ENCODE results near the genes COL12A1, TMEM30A, IMPG1 and HTR1B.

DNA sequence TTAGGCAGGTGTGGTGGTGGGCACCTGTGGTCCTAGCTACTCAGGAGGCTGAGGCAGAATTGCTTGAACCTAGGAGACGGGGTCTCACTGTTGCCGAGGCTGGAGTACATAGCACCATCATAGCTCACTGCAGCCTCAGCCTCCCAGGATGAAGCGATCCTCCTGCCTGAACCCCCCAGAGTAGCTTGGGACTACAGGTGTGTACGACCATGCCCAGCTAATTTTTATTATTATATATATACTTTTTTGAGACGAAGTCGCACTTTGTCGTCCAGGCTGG is 6.9 kb downstream of the EEF1A1 start:
- RAMPAGE, total RNA, result no peak

DNA sequence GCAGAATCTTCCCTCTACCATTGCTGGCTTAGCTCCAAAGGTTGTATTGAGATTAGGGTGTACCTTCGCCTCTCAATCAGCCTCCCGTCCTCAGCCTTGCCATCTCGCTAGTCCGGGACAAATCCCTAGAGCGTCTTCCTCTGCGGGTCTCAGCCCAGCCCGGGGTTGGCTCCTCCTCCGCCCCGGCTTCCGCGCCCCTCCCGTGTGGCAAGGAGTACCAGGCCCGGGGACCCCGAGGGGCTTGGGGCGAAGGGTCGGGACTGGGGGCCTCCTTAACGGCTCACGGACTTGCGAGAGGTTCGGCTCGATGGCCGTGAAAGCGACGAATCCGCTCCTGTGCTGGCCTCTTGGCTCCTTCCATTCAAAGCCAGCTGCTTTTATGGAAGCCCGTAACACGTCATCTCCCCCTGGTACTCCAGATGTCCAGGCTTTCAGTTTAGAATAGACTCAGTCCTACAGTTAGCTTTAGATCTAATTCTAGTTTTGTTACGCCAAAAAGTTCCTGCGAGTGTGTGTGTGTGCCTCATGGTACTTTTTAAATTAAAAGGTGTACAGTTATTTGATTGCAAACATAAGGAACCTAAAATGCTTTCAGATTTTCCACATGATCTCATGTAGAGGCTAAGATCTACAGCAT is 730 bp upstream of the EEF1A1 start:
- RAMPAGE, total RNA, result no peak

DNA sequence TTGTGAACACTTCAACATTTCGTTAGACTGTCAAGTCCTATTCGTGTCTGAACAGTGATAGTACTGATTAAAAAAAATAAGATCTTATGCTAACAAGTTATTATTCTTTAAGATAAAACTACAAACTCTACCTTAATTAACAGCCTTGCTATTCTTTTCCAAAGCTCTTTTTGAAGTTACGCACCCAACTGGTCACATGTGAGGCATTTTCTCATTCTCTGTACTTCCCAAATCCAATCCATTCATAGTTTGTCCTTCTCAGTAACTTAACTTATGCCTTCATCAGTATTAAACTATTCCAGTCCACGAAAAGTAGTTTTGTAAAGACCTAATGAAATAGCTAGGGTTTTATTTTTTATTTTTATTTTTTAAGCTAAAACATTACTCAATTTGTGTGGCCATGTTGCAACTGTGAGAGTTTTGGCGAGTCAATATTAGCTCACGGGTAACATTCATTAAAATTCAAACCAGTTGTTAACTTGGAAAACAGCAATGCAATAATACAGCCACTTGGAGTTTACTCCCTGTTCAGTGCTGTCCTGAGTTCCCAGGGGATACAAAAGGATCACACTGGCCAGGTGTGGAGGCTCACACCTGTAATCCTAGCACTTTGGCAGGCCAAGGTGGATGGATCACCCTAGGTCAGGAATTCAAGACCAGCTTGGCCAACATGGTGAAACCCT is 27.8 kb upstream of the EEF1A1 start:
- RAMPAGE, total RNA, result no peak

DNA sequence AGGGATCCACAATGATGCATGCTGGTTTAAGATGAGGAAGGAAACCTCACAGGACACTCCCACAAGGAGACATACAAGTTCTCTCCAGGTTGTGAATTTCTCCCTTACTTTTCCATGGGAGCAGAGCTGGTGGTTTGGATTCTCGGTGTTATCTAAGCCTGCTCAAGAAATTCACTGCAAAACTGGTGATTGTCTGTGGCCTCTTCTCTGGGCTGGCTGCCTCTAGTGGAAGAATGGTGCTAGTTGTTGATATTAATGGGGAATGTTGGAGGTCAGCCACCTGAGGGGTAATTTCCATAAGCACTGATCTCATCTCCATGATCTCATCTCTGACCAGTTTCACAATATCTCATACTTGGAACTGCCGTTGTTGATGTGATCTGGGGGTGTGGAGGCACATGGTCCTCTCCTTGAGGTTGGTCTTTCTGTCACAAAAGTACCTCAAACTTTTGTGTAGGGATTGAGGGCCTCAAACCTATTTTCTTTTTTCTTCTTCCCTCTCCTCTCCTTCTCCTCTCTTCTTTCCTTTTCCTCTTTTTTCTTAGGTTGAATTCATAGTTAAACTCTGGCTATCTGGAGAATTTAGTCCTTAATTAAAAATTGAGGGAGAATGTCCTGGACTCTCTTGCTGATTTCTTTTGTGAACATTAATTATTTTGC is 102.6 kb downstream of the CD109 start:
- RAMPAGE, total RNA, result no peak

- RAMPAGE, total RNA, result no peak
Observed at GRCh38 chr6:74606598-74606853, 599.3 kb downstream of the COL12A1 start.

- RAMPAGE, total RNA, result no peak
Observed at GRCh38 chr6:75180832-75181292, 25.0 kb downstream of the COL12A1 start.

GRCh38 chr6:75205593-75206408 is at the start of gene COL12A1:
Gene COL12A1 (minus strand): TSS chr6:75206053.
- RAMPAGE, total RNA, result no peak

DNA sequence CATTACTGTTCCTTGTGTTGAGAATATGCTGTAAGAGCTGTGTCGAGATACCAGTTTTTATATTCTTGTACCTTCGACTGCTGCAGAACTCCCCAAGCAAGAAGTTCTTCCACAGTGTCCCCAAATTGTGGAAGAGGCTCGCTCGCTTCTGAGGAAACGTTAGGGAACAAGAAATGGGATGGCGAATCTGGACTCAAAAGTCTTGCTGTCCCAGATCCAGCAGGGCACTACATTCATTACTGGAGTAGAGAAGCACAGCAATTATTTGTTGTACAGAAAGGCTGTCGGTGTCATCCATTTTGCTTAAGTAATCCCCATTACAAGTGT is 625 bp upstream of the COX7A2 start:
- RAMPAGE, total RNA, result no peak

- RAMPAGE, total RNA, result no peak
Observed at GRCh38 chr6:75275134-75275419, 9.5 kb downstream of the TMEM30A start.

GRCh38 chr6:75284045-75285171 is at the start of gene TMEM30A:
Gene TMEM30A (minus strand): TSS chr6:75284792.
- RAMPAGE, total RNA, result start-site peak on the minus strand at chr6:75284751-75284765, 149 and 92 reads in 2 replicates

DNA sequence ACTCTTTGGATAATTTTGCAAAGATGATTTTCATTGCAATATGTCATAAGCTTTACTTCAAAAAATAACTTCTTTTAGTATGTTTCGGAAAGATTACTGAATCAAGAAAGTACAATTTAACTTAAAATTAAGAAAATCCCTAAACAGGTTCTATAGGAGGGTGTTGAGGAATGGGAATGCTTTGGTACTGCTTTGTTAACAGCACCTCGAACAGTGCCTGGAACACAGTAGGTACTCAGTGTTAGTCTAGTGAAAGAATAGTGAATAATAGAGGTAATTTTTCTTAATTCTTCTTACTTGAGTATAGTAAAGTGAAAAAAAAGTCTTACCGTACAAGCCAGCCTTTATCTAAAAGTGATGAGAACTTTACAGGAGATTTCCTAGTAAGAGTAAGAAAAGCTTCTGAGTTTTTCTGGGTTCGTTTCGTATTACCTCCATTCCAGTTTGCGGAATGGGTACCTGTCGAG is 1.9 kb downstream of the SENP6 start:
- RAMPAGE, total RNA, result no peak

DNA sequence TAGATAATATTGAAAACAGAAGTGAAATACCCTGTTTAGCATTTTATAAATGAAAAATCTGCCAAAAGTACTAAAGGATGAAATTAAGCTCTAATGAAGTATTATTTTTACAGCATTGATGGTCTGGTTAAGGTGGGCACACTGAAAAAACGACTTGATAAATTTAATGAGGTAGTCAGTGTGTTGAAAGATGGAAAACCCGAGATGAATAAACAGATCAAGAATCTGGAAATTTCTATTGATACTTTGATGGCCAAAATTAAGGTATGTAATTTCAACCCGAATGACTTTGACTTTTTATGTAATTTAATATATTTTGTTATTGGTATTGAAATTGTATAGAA is 137.7 kb downstream of the MYO6 start:
- RAMPAGE, total RNA, result no peak

DNA sequence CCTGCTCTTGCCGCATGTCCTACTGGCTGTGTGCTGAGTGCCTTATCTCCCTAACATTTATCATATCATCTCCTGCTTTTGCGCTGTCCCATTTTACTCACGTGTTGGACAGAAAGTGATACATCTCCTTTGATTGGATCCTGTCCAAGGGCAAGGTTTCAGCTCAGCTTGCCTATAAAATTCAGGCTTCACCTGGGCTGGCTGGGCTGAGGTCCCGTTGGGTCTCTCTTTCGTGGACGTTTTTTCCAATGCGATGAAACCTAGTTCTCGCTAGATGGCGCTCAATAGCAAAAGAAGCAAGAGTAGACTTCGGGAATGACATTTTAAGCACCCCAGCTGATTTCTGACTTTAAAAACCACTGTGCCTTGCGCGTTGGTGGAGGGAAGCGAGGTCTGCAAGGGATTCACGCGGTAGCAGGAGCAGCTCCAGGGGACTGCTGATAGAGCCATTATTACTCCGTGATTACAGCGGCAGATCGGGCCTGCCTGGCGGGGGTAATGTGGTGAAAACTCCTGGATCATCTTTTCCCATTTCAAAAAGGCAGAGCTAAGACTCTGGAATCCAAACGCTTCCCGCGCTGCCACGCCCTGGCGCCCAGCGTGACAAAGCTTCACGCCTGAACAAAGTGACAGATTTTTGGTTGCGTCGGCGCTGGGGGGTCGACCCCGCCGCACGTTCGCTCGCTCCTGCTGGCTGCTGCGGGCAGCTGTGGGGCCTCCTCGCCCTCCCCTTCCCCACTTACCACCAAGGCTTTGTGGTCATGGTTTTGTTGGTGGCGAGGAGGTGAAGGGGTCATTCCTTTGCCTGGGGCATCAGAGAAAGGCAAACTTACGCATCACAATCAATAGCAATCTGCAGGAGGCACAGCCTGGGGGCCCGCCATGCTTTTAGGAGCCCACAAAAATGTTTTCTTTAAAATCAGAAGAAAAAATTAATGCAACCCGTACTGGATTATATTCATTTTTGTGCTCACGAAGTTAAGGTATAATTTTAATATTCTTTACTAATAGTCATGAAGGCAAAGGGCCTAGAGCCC is 137.3 kb downstream of the IMPG1 start:
- RAMPAGE, total RNA, result no peak

DNA sequence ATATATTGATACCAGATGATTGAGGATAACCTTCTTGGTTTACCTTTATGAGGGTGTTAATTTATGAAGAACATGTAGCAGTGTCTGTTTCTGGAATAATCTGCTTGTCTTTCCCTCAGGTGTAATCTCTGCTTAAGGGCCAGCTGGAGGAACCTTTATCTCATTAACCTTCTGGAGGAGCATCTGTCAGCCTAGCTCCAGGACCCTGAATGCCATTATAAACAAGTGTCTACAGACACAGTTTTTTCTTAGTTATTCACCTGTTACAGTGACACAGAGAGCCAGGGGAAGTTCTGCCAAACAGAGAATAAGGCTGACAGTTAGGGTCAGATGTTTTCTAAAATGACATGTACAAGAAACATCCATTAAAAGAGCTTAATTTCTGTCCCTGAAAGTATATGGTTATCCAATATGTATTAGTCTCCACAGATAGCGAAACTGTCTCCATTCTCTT is at the start of gene IMPG1:
IMPG1 (minus strand) TSS at position 86 of the 454 bp plus-strand sequence.
- RAMPAGE, total RNA, result no peak

GRCh38 chr6:77456360-77457046 is 6.8 kb downstream of the HTR1B start:
- RAMPAGE, total RNA, result no peak

DNA sequence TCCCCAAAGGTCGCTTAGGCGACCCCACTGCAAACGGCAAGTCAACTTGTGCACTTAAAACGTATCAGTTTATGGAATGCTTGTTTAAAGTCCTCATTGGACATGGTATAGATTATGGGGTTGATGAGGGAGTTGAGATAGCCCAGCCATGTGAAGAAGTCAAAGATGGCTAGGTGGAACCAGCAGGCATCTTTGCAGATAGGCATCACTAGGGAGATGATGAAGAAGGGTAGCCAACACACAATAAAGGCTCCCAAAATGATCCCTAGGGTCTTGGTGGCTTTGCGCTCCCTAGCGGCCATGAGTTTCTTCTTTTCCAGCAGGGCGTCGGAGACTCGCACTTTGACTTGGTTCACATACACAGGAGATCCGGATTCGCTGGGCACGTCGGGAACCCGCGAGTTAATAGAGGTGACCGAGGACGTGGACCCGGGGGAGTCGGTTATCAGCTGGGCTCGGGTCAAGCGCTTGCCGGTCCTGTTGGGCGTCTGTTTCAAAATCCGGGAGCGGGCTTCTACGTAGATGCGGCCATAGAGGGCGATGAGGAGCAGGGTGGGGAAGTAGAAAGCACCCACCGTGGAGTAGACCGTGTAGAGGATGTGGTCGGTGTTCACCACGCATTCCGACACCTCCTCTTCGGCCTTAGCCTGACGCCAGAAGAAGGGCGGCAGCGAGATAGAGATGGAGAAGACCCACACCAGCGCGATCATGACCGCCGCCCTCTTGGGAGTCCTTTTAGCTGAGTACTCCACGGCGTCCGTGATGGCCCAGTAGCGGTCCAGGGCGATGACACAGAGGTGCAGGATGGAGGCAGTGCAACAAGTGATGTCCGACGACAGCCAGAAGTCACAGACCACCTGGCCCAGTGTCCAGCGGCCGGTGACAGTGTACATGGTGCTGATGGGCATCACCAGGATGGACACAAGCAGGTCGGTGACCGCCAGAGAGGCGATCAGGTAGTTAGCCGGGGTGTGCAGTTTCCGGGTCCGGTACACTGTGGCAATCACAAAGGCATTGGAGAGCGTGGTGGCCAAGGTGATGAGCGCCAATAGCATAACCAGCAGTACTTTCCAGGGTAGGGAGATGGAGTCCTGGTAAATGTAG is 749 bp downstream of the HTR1B start:
- RAMPAGE, total RNA, result no peak

DNA sequence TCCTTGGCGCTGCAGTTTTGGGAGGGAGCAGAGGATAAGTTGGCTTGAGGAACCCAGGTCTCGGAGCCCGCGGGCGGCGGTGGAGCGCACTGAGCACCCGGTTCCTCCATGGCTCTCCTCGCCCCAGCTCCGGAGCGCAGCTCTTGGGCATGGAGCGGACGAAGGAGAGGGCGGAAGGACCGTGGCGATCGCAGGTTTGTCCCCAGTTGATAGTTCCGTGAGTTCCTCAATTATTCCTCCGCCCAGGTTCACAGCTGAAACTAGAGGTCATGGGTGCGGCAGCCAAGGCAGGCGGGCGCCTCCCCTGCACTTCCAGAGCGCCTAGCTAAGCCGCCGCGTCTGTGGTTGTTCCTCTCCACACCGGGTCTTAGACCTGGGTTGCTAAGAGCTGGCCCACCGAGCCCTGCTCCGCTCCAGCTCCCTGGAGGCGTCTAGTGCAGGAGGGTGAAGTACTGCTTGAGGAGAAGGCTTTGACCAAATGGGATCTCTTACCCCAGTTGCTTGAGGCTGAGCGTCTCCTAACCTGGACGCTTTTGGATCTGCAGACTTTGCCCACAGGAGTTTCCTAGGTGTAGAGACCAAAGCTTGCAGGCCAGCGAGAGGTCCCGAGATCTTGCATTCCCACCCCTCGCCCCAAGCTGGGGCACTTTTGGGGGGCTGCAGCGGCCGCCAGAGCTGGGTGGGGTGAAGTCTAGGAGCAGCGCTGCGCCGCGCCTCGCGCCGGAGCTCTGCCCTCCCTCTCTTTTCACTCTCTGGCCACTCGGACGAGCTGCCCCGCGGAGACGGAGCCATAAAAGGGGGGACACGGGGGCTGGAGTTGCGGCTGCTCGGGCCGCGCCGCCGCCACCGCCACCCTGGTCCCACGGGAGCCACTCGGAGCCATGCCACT is at the start of gene HTR1B:
HTR1B (minus strand) TSS at position 198 of the 889 bp plus-strand sequence.
- RAMPAGE, total RNA, result no peak

- RAMPAGE, total RNA, result no peak
Observed at GRCh38 chr6:79073813-79074312, 4.2 kb downstream of the PHIP start.

- RAMPAGE, total RNA, result no peak
Observed at GRCh38 chr6:79536499-79537029, 666 bp downstream of the LCA5 start.

DNA sequence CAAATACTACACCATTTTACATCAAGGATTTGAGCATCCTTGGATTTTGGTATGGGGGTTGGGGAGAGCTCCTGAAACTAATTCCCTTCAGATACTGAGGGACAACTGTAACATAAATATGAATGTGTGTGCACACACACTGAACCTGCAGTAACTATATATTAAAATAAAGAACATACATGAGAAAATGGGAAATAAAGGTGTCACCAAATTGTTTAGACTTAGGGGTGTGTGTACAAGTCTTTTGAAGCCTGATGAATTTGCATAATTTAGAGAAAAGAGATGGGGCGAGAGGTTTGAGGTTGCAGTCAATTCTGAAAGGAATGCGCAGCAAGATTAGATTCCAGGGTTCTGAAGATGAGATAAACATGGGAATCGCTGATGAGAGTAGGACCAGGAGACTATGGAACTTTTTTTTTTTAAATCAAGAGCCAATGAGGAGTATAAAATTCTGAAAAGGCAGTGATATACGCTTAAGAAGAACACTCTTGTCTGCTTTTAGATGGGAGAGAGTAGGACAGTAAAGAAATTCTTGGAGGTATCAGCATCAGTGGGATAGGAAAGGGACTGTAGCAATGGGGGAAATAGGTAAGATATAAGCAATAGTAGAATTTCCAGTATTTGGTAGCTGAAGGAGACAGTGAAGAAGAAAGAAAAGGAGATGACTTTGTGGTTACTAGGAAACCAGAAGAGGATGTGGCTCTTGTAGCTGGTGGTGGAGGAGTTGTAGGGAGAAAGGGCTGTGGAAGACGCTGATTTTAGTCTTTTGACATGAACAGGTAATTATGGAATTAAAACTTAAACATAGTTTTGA is 25.8 kb downstream of the SH3BGRL2 start:
- RAMPAGE, total RNA, result no peak